ENCODE data around the genes PGF and NEK9.

- PRO-cap, result bidirectional peak, plus-strand start at chr14:74941854, minus-strand start at chr14:74941766
Observed at GRCh38 chr14:74941545-74942096, 13.8 kb downstream of the PGF start.

DNA sequence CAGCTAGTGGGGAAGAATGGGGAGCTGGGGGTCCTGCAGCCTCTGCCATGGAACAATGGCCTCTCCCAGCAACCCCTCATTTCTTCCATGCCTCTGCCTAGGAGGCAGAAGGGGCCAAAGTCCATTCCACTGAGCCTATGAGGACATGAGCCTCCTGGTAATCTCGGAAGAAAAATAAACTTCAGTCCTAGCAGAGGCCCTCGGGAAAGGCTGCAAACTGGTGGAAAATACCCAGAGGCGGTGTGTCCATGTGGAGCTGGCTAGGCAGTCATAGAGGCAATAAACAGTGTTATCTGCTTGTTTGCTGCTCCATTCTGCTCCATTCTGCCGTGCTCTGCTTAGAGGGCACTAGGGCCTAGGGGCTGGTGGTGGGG is 4.5 kb downstream of the PGF start:
- PRO-cap, result no peak

GRCh38 chr14:74955077-74956164 is at the start of gene PGF:
TSS of gene PGF (minus strand) at chr14:74955597.
- PRO-cap, result bidirectional peak, plus-strand start at chr14:74955691, minus-strand start at chr14:74955597

DNA sequence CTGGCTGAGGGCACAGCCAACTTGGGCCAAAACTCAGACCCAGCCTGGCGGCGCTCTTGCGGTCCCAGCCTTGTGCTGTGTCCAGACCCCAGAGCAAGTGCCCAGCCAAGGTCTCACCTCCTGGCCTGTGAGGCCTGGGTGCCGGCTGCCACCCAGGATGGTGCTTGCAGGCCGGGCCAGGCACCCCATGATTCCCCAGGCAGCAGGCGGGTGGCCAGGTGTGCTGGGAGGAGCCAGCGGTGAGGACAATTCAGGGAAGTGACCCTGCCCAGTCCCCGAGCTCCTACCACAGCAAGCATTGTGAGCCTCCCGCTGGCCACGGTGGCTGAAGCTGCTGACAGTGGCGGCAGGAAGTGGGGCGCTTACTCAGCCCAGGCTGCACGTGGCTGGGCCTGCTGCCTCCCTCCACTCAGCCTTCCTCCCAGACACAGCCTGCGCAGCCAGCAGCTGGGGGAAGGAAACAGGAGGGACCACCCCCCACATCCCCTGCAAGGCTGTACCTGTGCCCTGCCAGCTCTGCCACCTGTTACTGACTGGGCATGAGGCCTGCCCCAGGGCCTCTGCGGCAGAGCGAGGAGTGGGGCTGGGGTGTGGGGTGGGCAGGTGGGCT is 17.8 kb upstream of the PGF start:
- PRO-cap, result no peak

DNA sequence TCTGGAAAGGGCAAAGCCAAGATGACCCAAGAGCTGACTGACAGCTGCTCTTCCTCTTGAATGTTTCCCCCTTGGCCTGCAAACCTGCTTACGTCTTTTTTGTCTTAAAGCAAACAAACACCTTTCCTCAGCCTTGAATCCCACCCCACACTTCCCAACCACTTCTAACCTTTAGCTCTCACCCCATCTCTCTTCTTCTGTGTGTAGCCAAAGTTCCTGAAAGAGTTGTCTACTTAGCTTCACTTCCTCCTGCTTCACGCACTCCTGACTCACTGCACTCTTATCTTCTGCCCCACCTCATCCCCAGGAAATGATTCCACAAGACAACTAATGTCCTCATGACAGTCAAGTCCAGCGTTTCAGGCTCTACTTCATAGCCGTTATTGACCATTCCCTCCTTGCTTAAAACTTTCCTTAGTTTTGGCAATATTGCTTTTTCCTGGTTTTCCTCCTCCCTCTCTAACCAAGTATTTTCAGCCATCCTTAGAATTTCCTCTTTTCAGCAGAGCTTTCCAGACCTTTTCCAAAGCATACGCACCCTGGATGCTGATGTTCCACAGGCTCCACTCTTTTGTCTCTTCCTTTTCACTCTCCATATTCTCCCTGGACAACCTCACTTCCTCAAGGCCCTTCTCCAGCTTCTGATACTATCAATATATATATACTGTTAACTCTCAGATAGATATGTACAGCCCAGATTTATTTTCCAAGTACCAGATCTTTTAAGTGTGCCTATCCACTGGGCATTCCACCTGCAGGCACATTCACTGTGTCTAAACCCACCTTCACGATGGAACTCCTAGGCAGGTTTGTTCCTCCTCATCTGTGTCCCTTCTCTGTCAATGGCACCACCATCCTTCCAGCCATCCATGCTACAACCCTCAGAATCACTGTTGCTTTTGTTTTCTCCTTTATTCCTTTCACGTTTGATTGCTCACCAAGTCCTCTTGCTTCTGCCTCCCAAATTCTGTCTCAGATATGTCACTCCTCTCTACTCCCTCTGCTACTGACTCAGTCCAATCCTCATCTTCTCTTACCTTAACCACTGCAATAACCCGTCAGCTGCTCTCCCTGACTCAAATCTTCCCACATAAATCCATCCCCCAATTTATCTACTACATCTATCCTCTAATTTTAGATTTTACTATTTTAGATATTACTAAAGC is 22.7 kb downstream of the EIF2B2 start:
- PRO-cap, result unidirectional peak, minus-strand start at position 199 of the sequence

- PRO-cap, result no peak
Observed at GRCh38 chr14:75068806-75068942, 767 bp upstream of the ZC2HC1C start.

DNA sequence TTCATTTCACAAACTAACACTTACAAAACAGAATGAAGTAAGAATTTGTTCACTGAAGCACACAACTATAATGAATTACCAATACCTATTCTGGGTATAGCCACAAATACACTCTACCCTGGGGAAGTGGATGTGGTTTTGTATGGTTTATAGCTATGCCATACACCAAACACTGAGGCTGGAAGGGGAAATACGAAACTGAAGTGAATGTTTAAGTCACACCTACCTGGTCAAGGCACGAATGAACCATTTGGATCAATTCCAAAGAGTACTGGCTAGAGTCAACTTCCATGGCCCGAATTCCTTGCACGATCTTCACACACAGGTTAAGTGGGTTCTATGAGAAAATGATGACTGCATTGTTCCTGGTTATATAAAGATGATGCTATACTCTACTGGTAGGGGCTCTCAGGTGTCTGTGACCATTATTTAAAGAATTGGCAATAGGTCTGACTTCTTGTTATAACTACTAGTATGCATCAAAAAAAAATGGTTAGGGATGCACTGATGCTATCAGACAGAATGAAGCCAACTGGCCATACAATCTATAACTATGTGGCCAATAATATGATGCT is 12.8 kb downstream of the NEK9 start:
- PRO-cap, result no peak

GRCh38 chr14:75126895-75127824 is at the start of gene NEK9:
TSS of gene NEK9 (minus strand) at chr14:75127048.
- PRO-cap, result bidirectional peak, plus-strand start at chr14:75127137, minus-strand start at chr14:75127045

DNA sequence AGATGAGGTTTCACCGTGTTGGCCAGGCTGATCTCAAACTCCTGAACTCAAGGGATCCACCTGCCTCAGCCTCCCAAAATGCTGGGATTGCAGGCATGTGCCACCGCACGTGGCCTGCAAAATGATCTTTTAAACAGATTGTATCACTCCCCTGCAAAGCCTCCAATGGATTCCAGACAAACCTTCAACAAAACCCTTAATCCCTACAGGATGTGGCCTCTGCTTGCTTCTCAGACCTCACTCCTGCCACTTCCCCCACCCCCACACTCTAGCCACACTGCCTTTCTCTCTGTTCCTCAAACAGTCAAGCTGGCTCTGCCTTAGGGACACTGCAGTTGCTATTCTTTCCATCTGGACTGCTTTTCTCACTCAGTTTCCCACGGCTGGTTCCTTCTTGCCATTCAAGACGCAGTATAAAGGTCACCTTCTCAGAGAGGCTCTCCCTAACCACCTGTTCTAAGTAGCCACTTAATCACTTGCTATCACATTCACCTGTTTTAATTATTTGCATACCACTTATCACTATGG is 47.3 kb upstream of the TMED10 start:
- PRO-cap, result no peak

DNA sequence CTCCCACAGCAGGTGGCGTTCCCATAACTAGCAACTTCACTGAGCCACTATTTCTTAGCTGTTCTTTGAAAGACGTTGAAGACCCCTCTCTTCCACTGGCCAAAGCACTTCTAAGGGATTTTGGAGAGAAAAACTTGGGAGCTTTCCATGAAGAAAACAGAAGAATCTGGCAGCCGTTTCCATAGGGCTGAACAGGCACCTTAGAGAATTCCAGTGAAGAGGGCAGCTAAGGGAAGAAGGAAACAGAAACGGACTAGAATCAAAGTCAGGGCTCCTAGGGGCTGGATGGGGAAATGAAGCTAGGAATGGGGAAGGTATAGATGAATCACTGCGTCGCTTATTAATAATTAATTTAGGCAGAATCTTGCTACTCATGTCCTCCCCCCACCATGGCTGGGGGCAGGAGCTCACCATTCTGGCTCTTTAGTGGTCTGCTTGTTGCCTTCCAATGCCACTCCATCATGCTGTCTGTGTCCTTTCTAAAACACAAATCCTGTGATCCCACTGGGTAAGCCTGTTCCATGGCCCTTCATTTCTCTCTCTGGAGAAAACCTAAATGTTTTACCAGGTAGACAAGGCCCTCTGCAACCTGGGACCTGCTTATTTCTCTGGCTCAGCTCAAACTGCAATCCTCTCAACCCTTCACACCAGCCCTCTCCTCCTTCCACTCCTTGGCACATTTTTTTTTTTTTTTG is 39.5 kb upstream of the FOS start:
- PRO-cap, result no peak

DNA sequence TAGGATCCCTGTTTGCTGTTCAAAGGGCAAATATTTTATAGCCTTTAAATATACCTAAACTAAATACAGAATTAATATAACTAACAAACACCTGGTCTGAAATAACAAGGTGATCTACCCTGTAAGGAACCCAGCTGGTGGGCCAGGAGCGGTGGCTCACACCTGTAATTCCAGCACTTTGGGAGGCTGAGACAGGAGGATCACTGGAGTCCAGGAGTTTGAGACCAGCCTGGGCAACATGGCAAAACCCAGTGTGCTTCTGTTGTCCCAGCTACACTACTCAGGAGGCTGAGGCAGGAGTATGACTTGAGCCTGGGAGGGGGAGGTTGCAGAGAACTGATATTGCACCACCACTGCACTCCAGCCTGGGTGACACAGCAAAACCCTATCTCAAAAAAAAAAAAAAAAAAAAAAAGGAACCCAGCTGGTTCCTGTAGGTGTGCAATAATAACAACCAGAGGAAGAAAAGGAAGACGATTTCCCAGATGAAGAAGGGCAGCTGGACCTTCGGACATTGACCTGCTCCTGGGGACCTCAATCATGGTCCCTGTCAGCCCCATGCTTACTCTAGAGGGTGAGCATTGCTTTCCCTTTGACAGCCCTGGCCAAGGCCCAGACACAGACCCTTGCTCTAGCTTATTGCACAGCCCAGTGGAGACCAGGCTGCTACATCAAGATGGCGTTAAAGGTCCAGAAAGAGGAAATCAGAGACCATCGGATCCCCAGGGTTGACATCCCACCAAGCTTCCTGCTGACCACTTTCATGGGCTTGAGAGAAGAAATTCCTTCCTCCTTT is 5.4 kb downstream of the FOS start:
- PRO-cap, result bidirectional peak, plus-strand start at position 473 of the sequence, minus-strand start at position 282 of the sequence

DNA sequence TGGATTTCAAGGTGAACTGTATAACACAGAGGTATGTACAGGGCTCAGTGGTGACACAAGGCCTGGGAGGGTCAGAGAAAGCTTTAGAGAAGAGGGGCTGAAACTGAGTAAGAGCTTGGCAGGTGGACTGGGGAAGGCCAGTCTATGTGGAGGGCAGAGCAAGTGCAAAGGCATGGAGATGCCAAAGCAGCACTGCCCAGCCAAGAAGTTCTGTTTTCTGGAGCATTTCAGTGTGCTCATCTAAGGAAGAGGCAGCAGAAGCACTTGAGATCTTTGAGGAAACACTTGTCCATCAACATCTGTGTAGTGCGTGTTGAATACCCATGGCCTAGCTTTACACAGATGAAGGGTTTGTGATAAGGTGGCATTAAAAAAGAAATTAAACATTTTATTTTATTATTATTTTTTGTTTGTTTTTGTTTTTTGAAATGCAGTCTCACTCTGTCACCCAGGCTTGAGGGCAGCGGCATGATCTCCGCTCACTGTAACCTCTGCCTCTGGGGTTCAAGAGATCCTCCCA is 52.9 kb downstream of the FOS start:
- PRO-cap, result no peak

DNA sequence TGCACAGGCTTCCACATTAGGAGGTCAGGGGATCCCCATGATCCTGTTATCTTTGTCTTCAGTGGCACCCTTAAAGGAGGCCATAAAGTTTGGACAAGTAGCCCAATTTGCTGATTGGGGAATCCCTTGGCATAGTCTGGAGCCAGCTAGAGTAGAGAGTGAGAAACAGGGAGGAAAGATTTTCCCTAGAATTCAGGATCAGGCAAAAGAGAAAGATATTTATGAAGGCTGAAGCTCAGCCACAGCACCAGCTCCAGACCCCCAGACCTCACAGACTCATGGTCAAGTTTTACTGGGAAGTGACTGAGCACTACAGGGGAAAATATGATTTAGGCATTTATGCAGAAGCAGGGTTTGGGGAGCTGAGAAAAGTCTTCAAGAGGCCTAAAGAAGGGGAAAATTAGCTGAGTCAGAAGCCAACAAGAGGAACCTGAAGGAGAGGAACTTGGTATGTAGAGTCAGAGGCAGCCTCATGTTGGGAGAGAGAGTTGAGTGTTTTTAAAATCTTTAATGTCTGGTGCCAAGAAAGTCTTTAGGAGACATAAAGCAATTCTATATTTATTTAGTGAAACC is 62.9 kb downstream of the FOS start:
- PRO-cap, result no peak

DNA sequence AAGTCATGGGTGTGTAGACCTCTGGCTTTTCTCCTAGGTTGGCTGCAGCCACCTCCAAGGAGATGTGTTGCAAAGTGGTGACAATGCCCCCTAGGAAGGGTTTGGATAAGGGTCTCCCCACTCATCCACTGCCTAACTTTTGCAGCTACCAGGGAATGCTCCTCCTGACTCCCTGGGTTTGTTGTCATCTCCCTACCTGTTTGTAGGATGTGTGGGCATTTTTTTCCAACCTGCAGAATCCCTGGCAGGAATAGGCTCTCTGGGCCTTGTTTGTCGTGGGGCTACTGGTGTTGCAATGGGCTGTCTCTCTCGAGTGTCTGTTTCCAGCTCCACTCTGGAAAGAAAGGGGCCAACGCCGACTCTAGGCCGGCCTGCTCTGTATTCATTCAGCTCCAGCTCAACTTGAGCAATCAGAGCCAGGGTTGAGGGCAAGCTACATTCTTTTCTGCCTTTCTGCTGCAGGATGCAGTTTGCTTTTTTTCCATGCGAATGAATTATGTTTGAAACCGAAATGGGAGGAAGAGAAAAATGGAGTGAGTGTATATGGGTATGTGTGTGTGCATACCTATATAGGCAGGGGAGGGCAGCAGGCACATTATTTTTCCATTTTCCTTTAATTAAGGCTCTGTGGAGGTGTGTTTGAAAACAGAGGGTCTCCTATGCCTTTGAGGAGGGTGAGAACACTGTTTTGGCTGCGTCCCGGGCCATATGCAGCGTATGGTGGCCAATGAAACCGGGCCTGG is 2.3 kb downstream of the JDP2 start:
- PRO-cap, result no peak

DNA sequence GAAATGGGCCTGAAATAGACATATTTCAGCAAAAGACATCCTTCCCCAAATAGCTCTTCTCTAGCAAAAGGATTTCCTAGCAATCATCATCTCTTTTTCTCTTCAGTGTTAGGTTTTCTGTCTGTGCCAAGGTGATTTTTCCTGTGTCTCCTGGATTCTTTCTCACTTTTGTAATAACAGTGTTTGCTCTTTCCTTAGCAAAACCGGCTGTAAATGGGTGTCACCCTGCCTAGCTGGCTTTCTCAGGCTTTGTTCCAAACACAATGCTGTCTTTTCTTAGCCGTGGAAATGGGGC is 21.8 kb downstream of the JDP2 start:
- PRO-cap, result no peak

DNA sequence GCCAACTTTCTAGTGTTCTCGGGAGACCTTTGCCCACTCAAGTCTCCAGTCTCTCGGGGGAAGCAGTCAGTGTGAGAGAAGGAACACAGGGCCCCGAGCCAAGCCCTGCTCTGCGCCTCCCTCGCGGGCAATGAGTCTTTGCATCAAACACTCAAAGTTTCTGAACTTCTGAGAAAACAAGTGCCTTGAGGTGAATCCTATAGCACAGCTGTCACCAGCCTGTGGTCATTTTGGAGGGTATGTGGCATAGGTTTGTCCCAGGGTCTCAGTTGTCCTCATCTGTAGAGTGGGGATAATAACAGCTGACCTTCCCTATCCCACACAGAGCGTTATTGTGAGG is 19.7 kb downstream of the BATF start:
- PRO-cap, result no peak

DNA sequence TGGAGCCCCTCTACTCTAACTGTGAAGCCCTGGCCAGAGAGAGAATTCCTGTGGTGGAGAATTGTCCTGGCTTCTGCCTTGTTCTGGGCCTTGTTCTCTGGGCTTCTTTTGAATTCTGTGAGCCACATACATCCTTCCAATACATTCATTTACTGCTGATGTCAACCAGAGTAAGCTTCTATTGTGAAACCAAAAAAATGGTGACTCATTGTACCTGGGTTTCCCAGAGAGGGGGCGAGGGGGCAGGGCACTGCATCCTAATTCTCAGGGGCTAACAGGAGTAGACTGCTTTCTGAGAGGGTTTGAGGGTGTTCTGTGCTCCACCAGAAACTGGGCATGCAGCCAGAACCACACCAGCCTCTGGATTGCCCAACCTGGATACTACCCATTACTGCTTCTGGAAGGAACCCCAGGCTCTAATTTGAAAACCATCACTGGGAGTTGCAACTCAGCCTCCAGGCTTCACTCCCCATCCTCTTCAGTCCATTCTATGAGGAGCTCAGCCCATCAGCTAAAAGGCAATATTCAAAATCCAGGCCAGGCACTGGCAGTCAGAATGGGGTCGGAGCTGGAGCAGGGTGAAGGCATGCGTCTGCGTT is 18.6 kb upstream of the FLVCR2 start:
- PRO-cap, result no peak

GRCh38 chr14:75566377-75566808 is 12.0 kb upstream of the FLVCR2 start:
- PRO-cap, result no peak

GRCh38 chr14:75619595-75619905 is 41.1 kb downstream of the ERG28 start:
- PRO-cap, result no peak

GRCh38 chr14:75650599-75651180 is 10.0 kb downstream of the ERG28 start:
- PRO-cap, result no peak